Epidermal melanocyte (primary cell): ENCODE data around the genes YARS2 and SYT10.

GRCh38 chr12:31620104-31620866, 29.3 kb upstream of the DENND5B start:
- RRBS = no CpG with 5 or more reads among the region's 10 CpGs

GRCh38 chr12:31664097-31664428, 4.6 kb downstream of the ETFBKMT start:
- RRBS = no CpG with 5 or more reads among the region's 4 CpGs

DNA sequence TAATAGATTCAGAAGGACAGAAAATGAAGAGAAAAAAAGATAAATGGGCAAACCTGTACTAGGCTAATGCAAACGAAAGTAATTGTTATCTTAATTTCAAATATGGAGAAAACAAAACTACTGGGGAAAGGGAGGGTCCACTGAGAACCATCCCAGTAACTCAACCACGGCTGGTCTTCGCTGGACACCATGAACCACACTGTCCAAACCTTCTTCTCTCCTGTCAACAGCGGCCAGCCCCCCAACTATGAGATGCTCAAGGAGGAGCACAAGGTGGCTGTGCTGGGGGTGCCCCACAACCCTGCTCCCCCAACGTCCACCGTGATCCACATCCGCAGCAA, 25.7 kb upstream of the AMN1 start:
- RRBS = no CpG with 5 or more reads among the region's 7 CpGs

DNA sequence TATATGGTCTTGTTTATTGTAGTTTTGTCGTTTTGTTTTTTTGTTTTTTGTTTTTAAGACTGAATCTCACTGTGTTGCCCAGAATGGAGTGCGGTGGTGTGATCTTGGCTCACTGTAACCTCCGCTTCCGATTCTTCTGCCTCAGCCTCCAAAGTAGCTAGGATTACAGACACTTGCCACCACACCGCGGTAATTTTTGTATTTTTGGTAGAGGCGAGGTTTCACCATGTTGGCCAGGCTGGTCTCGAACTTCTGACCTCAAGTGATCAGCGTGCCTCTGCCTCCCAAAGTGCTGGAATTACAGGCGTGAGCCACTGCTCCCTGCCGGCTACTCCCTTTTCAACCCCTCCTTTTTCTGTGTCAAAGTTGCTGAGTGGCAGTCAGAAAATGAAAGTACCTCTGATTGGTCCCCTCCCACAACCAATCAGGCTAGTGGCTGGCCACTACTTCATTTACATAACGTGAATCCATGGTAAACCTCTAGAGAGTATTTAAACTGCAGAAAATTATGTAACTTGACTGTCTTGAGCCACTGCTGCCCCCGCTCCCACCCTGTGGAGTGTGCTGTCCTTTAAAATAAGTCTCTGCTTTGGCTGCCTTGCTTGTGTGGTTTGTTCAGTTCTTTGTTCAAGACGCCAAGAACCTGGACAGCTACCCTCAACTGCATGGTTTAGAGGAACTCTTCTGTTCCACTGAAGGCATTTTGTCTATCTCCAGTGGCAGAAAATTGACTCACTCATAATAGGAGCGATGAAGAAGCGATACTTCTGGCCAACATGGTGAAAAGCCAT, 5.9 kb downstream of the RESF1 start:
- RRBS = no CpG with 5 or more reads among the region's 16 CpGs

GRCh38 chr12:32105948-32106381, 682 bp upstream of the BICD1 start:
- RRBS = no CpG with 5 or more reads among the region's 10 CpGs

DNA sequence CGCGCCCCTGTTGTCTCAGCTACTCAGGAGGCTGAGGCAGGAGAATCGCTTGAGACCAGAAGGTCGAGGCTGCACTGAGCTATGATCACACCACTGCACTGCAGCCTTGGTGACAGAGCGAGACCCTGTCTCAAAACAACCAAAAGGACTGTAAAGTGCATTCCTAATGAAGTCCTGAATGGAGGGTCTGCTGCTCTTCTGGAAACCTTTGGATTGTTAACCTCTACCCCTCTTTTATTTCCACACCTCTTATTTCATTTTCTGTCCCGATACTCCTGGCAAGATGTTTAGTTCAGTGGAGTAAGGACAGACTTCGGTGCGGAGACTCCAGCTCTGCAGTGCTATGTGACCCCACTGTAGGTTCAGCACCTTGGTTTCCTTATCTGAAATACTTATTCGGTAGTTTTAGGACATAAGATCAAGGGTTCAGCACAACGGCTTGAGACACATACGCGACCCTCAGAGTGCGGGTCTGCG, 663 bp upstream of the FGD4 start:
- RRBS = no CpG with 5 or more reads among the region's 14 CpGs

GRCh38 chr12:32446233-32447204, 47.2 kb downstream of the FGD4 start:
- RRBS = no CpG with 5 or more reads among the region's 15 CpGs

DNA sequence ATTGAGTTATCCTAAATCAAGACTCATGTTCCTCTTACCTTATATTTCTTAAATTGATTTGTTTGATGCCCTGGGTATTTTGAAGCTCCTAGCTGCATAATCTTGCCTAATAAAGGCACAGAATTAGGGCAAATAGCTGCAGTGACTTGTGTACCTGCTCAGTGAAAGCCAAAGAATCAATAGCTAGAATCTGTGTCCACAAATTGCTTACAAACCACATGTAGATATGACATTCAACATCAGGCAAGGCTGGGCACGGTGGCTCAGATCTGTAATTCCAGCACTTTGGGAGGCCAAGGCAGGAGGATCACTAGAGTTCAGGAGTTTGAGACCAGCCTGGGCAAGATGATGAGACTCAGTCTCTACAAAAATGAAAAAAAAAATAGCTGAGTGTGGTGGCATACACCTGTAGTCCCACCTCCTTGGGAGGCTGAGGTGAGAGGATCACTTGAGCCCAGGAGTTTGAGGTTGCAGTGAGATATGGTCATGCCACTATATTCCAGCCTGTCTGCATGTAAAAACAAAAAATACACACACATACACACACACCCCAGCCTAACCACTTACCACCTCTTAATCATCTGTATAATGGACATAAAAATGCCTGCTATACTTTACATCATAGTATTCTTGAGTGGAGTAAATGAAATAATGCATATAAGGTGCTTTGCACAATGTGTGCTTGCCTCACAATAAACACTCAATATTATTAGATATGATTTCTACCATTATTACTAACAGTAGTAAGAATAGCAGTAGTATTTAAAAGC, 132.0 kb upstream of the DNM1L start:
- RRBS = no CpG with 5 or more reads among the region's 1 CpG

DNA sequence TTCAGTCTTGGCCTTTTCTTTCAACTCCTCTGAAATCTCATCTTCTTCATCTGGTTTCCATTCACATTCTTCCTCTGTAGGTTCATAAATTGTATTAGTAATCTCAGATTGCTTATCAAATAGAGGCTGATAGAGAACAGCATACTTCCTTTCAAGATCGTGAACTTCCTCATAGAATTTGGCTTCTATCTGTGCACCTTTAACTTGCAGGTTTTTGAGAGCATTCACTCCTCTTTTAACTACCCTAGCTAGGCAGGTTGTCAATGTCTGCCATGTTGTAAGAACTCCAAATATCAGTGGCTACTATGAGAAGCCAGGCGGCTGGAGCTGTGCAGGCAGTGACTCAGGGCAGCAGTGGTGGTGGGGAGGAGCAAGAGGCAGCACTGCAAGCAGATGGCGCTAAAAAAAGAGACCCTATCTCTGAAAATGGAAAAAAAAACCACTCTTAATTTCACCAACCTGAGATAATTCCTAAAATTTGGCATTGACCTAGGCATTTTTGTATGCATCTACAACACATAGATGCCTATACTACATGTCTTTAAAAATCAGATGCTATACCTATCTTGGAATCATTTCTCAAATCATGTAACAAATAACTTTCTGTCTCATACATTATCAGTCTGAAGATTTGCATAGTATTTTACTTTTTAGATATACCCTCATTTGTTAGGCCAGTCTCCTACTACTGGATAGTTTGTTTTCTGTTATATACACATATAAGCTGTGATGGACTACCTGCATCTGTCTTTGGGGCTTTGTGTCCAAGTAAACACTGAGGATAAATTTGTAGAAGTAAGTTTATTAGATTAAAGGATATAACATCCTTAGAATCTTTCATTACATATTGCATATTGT, 28.4 kb downstream of the YARS2 start:
- RRBS = no CpG with 5 or more reads among the region's 3 CpGs

- RRBS = no CpG with 5 or more reads among the region's 73 CpGs
Observed at GRCh38 chr12:32754970-32756221, at the start of gene YARS2. YARS2 (minus strand) TSS chr12:32755897.

DNA sequence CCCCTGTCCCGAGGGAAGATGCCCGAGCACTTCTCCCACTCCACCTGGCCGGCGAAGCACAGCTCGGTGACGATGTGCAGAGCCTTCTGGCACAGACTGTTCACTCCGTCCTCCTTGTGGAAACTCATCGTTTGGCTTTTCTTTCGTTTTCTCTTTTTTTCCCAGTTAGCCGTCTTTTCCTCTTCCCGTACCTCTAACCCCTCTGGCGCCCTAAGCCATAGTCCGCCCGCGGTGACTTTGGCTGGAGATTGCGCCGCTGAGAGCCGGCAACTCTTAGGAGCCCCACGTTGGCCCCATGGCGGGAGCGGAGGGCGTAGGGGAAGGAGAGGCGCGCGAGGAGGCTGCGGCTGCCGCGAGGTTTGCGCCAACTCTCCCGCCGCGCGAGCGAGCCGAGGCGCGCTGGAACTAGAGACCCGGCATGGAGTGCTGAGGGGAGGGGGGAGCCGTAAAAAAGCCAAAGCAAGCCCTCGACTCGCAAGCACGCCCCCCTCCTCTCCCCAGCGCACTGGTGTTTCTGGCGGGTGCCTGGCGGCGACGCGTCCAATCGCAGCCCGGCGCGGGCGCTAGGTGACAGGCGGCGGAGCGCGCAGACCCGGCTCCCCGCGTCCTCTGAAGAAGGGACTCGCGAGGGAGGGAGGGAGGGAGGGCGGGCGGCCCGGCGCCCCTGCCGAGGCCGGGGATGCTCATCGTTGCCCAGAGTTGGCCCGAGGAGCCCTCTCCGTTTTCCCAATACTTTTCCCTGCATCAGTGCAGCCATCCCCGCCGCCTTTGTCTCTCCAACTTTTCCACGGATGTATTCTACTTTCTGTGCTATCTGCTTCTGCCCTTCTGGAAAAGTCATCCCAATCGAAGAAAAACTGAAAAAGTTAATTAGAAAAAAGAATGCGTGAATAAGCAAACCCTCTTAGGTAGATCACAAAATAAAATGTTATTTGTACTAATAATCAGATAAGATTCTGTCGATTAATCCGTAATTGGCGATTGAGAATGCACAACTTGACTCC, at the start of gene SYT10:
TSS of gene SYT10 (minus strand) at position 425 of the 1,004 bp plus-strand sequence.
- RRBS = 4% methylated on average over 17 of the region's 79 CpGs

- RRBS = no CpG with 5 or more reads among the region's 17 CpGs
Observed at GRCh38 chr12:37547863-37548259, 768.7 kb upstream of the ALG10B start.

- RRBS = no CpG with 5 or more reads among the region's 20 CpGs
Observed at GRCh38 chr12:38053518-38054052, 263.0 kb upstream of the ALG10B start.

GRCh38 chr12:38906434-38907273, 1.3 kb upstream of the CPNE8 start:
- RRBS = 2% methylated on average over 7 of the region's 39 CpGs

- RRBS = 0% methylated on average over 1 of the region's 6 CpGs
Observed at GRCh38 chr12:39443765-39443927, 726 bp upstream of the KIF21A start.

DNA sequence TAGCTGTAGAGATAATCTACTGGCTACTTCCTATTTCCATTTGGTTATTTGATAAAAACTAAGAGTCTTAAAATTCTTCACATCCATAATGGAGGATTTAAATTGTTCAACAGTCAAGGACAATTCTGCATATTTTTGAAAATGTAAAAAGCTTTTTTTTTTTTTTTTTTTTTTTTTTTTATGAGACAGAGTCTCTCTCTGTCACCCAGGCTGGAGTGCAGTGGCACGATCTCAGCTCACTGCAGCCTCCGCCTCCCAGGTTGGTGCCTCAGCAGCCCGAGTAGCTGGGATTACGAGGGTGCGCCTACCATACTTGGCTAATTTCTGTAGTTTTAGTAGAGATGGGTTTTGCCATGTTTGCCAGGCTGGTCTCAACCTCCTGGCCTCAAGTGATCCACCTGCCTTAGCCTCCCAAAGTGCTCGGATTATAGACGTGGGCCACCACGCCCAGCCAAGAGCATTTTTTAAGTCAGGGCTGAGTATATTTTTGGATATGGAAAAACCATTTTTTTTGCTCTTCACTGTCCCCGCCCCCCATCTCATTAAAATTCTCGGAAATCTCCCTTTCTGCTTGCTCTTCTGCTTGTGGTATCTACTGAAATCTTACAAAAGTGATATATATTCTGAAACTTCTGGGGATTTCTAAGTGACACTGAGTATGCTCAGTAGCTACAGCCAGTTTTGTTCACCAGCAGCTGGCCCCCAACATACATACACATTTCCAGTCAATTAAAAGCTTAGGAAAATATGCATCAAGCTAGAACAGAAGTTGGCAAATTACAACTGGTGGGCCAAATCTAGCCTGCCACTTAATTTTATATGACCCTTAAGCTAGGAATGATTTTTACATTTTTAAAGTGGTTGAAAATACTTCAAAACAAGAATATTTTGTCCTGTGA, 1.6 kb upstream of the ABCD2 start:
- RRBS = no CpG with 5 or more reads among the region's 10 CpGs

- RRBS = no CpG with 5 or more reads among the region's 3 CpGs
Observed at GRCh38 chr12:40023063-40023823, 82.6 kb downstream of the SLC2A13 start.

- RRBS = no CpG with 5 or more reads among the region's 2 CpGs
Observed at GRCh38 chr12:40073963-40074540, 31.8 kb downstream of the SLC2A13 start.

DNA sequence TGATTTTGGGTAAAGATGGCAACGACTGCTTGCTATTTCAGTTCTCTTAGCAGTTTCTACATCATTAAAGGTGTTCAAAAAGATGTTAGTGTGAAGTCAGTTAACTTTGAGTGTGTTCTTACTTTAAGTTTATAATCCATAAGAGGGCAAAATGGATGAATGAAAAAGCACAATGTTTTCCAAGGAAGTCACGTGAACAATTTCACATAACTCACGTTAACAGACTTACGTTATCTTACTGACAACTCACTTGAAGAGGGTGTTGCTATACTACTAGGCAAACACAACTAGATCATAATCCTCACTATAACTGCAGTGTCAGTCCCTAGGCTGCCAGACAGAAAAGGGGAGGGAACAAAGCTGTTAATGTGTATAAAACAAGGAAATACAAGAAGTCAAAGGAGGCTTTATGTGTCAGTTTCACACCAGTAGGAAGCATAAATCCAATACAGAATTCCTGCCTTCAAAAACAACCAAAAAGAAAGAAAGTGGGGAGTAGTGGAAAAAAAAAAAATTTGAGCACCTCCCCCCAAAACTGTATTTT, 6.4 kb downstream of the SLC2A13 start:
- RRBS = no CpG with 5 or more reads among the region's 4 CpGs